ENCODE data around the gene IL20RA.

DNA sequence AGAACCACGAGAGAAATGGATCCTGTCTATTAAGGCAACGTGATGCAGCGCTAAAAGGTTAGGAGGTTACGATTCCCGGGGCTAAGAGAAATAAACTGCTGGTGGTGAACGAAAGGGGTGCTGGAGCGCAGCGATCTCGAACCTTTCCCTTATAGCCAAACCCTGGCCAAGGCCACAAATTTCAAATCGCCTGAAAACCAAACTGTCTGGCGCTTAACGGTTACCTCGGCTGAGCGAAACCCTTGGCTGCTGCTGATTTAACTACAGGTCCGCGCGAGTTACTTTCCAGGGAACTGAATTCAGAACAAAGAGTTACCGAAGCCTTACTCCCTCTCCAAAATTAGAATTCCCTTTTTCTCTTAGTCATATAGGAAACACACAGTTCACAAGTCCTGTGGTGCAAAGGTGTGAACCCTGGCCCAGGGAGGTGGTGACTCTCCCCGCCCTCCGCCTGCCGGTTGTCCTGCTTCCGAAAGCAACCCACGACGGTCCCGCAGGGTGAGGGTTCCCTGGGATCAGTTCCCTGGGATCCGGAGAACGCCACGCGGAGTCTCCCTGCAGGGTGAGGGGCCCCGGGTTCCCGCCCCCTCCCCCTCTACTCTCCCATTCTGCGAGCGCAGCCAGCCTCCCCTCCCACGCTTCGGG lies 1.2 kb upstream of the SLC35D3 start:
- PRO-cap, result no peak
- RAMPAGE, long total RNA, 3 experiments, result no peak in any of the 3 experiments

DNA sequence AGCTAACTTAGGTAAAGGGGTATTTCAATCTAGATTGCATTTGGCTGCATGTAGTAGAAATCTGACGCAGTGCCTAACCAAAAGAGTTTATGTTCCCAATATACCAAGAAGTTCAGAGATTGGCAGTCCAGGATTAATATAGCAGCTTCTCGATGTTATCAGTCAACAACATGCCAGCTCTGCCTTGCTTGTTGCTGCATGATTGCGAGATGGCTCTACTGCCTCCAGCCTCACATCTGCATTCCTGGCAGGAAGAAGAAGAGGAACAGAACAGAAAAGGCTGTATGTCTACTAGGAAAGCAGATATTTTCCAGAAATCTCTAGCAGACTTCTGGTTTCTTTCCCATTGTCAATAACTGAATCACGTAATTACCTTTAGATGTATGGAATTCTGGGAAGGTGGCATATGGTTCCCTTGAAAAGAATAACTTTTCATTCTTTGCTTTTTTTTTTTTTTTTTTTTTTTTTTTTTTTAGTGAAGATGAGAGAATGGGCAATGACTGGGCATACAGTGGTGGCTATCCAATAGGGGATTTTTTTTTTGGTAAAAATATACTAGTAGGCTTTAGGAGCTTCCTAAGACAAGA lies 60.9 kb downstream of the SLC35D3 start:
- PRO-cap, result no peak
- RAMPAGE, long total RNA, 3 experiments, result no peak in any of the 3 experiments

GRCh38 chr6:137041867-137042740 lies 2.7 kb downstream of the IL20RA start:
- PRO-cap, result no peak
- RAMPAGE, long total RNA, 3 experiments, result no peak in any of the 3 experiments

DNA sequence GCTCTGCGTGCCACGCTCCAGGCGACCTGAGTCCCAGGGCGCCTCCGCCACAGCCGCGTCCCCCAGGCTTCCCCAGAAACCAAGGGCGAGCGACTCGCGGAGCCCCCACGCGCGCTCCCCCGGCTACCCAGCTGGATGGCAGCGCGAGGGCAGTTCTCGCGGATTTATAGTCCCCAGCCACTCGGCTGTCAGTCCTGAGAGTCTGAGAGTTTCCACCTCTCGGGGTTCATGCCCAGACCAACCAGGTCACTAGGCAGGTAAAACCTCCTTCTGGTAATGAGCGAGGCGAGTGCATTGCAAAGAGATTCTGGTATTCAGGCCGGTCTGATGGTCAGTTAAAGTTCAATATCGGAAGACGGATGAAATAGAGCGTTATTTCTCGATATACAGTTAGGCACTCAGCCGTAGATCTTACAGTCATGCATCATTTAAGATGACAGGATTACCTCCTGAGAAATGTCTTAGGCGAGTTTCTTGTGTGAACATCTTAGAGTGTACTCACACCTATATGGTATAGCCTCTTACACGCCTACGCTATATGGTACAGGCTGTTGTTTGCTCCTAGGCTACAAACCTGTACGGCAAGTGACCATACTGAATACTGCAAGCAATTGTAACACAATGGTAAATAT lies at the start of gene IL20RA:
TSS of gene IL20RA (minus strand) at position 137 of the 632 bp plus-strand sequence.
- PRO-cap, result no peak
- RAMPAGE, long total RNA, 3 experiments, result no peak in any of the 3 experiments

DNA sequence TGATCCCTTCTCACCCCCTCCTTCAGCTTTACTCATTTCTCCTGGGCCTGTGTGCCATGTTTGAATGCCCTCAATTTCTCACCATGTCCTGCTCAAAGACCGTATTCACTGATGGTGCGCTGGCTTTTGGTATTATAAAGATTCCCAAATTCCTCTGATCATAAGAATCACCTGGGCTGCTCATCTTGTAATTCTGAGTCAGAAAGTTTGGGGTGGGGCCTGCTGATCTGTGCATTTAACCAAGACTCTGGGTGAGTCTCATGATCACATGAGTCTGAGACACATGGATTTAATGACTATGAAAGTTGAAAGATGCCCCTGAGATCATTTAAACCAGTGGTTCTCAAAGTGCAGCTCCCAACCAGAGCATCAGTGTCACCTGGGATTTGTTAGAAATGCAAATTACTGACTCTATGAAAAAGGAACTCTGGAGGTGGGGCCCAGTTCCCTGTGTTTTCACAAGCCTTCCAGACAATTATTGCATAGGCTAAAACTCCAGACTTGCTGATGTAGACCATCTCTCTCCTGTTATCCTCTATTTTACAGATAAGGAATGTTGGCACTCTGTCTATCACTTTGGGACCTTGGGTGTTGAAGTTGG lies 57.7 kb upstream of the IL20RA start:
- PRO-cap, result no peak
- RAMPAGE, long total RNA, 3 experiments, result no peak in any of the 3 experiments

DNA sequence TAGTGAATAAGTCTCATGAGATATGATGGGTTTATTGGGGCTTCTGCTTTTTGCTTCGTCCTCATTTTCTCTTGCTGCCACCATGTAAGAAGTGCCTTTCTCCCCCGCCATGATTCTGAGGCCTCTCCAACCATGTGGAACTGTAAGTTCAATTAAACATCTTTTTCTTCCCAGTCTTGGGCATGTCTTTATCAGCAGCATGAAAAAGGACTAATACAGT lies 11.7 kb downstream of the IFNGR1 start:
- PRO-cap, result no peak
- RAMPAGE, long total RNA, 3 experiments, result no peak in any of the 3 experiments

GRCh38 chr6:137232521-137232997 lies 13.4 kb upstream of the IFNGR1 start:
- PRO-cap, result no peak
- RAMPAGE, long total RNA, 3 experiments, result no peak in any of the 3 experiments

DNA sequence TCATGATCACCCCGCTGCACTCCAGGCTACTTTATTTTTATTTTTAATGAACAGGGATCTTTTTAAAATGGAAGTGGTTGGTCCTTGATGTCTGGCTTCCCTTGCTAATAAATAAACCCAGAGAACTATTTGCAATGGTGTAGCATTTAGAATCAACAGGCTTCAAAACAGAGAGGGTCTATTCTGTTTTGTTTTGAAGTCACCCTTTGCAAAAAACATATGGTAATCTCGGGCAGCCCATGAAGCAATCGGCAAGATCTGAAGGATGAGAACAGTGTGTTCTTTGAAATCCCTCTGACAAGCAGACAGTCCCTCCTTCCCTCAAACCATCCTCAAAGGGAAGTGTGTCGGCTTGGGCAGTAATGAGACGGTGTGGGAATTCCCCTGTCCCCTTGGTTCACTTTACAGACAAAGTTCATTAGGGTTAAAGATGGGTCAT lies 159.6 kb upstream of the TNFAIP3 start:
- PRO-cap, result no peak
- RAMPAGE, long total RNA, 3 experiments, result no peak in any of the 3 experiments

- PRO-cap, result no peak
- RAMPAGE, long total RNA, 3 experiments, result no peak in any of the 3 experiments
These were observed 86.5 kb upstream of the TNFAIP3 start for GRCh38 chr6:137780201-137781249.

DNA sequence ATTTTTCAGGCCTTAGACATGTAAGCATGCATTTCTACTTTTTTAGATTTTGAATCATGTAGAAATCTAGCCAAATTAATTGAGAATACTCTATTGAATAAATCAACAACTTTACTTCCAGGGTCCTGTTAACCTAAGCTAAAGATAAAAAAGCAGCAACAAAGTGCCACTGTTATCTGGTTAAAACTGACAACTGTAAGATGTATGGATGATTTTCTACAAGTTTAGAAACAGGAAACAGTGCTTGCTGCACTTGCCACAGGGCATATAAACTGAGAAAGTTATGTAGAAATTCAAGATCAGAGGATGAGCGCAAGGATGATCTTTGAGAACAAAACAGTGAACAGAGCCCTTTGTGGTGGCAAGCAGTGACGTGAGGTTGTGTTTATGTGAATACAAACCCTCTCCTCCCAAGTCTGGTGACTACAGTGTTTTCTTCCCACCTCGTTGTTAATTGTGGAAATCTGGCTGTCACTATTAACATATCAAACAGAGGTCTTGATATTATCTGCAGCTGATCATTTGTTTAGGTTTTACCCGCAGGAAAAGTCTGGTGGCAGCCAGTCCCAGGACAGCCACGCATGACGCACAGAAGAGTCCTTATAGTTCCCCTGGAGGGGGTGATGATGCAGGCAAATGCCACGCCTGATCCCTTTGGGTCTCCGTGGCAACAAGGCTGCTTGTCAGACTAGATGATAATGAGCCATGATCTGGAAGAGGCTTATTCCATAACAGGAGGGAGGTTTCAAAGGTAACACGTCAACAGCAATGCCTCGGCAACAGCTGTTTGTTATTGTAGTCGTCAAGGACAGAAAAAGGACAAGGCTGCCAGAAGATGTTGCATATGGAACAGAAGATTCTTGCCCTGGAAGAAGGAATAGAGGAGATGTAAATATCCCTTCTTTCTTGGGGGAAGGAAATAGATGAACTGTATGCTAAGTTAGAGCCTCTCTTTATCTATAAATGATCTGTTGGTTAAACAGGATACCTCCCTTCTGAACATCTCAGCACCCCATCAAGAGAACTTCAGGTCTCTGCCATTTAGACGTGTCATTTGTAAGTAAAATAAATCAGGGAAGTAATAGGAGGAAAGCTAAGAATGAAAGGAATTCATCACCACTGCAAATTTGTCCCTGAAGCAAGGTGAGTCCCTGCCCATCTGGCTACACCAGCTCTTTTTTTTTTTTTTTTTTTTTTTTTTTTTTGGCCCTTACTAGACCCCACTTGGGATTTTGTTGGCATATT lies 42.9 kb upstream of the TNFAIP3 start:
- PRO-cap, result no peak
- RAMPAGE, long total RNA, 3 experiments, result no peak in any of the 3 experiments

- PRO-cap, result no peak
- RAMPAGE, long total RNA, 3 experiments, result no peak in any of the 3 experiments
These were observed 3.8 kb upstream of the TNFAIP3 start for GRCh38 chr6:137863296-137863703.

- PRO-cap, result no peak
- RAMPAGE, long total RNA, 3 experiments, result no peak in any of the 3 experiments
These were observed 2.5 kb downstream of the PERP start for GRCh38 chr6:138104566-138105350.

- PRO-cap, result no peak
- RAMPAGE, long total RNA, 3 experiments, result no peak in any of the 3 experiments
These were observed 1.1 kb downstream of the ARFGEF3 start for GRCh38 chr6:138162817-138163290.

GRCh38 chr6:138484896-138485661 lies 14.2 kb downstream of the NHSL1 start:
- PRO-cap, result no peak
- RAMPAGE, long total RNA, 3 experiments, result no peak in any of the 3 experiments

GRCh38 chr6:138486484-138487109 lies 12.7 kb downstream of the NHSL1 start:
- PRO-cap, result no peak
- RAMPAGE, long total RNA, 3 experiments, result no peak in any of the 3 experiments

GRCh38 chr6:138499807-138500519 lies 669 bp upstream of the NHSL1 start:
- PRO-cap, result no peak
- RAMPAGE, long total RNA, 3 experiments, result no peak in any of the 3 experiments

DNA sequence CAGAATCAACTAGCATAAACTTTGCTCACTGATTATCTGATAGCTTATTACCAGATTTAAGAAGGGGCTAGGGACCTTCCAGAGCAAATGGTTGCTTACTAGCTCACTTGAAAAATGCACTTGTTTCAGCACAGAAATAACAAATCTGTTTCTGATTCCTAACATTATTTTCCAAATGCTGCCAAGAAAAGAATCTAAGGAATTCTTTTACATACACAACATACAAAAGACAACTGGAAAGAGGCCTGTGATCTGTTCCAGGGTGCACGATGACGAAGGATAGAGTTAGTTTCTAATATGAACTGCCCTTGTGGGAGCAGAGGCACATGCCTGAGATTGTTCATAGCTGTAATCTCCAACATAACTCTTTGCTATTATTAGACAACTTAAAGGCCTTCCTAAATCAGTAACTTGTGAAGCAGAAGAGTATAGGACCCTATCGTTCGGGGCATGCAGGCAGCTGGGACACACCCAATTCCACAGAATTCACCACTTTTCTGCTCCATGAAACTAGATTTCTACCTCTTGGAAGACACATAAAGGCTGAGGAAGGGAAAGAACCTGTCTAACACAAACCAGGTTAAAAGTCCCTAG lies 41.2 kb upstream of the NHSL1 start:
- PRO-cap, result no peak
- RAMPAGE, long total RNA, 3 experiments, result no peak in any of the 3 experiments

DNA sequence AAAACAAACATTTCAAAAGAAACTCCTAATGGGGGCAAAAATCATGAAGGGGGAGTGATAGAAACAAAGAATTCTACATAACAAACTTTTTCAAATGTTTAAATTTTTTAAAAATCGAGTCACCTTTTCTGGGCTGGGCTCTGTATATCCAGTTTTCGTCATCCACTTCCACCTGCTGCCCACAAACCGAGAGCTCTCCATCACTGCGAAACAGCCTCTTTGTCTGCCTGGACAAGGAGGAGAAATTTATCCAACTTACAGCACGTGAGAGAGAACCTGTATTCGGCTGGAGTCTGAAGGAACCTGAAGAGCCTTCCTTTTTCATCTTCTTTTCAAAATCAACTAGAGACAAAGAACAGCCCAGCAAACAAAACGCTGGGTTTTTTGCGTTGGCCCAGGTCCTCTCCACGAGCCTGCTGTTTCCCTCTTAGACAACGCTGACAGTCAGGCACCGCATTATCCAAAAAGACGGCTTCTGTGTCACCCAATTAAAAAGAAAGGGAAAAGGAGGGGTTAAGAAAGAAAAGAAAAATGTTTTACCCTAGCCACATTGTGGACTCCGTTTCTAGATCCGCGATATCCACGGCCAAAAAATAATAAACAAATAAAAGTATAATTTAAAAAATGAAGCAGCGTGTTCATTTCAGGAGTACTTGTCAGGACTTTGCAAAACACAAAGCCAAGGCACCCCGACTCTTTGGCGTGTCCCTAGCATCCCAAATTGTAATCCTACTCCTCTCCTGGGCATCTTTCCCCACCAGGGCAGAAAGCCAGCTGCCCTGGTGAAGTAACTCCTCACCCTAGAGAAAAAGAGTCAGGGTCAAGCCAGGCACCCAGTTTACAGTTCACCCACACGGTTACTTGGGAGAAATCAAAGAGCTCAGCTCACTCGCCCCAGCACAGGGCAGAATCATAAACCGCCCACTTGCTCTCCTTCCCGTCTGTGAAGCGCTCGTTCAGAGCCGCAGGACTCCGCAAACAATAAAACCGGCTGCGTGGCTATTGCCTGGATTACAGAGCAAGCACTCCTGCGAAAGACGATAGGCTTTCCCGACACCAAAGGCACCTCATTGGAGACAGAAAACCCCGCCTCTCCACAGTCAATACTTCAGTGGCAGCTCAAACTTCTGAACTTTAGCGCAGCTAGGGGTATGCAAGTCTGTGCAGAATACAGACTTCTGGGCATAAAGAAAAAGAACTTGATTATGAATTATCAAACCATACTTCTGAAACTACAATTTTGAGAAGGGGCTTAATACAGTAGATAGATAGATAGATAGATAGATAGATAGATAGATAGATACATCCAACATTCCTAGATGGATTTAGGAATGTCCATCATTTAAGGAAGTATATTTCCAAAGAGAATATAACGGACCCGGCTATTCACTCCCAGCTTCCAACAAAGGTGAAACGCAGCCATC lies 72.8 kb upstream of the NHSL1 start:
- PRO-cap, result unidirectional peak, minus-strand start at position 983 of the sequence
- RAMPAGE, long total RNA, 3 experiments, result no peak in any of the 3 experiments

DNA sequence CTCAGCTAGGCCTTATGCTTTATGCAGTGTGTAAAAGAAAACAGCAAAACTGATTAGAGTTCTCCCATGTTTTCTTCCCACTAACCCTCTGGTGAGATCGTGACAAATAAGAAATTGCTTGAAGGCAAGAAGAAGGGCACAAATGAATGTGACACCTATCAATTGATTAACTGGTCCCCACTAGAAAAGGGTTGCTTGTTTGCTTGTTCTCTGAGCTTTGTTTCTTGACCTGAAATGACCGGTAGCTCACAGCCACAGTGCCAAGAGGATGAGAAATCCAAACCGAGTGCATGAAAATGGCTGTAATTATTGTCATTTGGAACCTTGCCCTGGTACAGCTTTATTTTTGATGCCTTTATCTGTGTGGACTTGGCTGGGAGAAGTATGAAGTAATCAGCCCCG lies 48.1 kb downstream of the ECT2L start:
- PRO-cap, result no peak
- RAMPAGE, long total RNA, 3 experiments, result no peak in any of the 3 experiments

- PRO-cap, result no peak
- RAMPAGE, long total RNA, 3 experiments, result no peak in any of the 3 experiments
These were observed 75.4 kb downstream of the REPS1 start for GRCh38 chr6:138912577-138913198.

Data from tibial nerve (tissue), 3 donors.